Cerebral cortex (tissue), 2 donors: Measurements from ENCODE around the gene MEGF6.

DNA sequence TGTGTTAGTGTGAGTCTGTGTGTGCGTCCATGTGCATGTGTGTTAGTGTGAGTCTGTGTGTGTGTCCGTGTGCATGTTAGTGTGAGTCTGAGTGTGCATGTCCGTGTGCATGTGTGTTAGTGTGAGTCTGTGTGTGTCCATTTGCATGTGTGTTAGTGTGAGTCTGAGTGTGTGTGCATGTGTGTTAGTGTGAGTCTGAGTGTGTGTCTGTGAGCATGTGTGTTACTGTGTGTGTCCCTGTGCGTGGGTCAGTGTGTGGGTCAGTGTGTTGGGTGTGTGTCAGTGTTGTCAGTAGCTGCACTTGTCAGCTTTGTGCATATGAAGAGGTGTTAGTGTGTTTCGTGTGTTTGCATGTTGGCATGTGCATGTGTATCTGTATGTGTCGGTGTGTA lies 76.4 kb upstream of the ACTRT2 start:
- PRO-cap, 2 experiments: no peak in any of the 2 experiments

DNA sequence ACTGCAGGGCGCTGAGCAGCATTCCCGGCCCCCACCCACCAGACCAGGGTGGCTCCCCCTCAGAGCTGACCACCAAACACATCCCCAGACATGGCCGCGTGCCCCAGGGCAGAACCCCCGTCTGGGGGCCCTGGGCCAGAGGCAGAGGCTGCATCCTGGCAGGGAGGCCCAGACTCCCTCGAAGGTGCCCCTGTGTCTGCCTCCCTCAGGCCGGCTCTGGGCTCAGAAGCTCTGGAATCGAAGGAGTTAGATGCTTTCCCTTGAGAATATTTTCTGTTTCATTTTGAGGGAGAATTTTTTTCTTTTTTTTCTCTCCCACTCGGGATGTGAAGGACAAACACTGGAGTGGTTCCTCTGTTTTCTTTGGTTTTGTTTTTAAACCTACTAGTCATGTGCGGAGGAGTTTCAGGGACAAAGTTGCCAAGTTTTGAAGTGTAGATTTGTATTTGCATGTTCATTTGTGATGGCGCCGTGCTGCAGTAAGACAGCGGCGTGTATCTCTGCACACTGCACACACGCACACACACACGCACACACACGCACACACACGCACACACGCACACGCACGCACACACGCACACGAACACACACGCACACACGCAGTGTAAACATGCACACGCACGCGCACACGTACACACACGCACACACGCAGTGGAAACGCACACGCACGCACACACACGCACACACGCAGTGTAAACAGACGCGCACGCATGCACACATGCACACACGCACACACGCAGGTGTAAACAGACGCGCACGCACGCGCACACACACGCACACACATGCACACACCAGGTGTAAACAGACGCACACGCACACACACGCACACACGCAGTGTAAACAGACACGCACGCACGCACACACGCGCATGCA lies 44.9 kb downstream of the PRDM16 start:
- PRO-cap, 2 experiments: no peak in any of the 2 experiments

DNA sequence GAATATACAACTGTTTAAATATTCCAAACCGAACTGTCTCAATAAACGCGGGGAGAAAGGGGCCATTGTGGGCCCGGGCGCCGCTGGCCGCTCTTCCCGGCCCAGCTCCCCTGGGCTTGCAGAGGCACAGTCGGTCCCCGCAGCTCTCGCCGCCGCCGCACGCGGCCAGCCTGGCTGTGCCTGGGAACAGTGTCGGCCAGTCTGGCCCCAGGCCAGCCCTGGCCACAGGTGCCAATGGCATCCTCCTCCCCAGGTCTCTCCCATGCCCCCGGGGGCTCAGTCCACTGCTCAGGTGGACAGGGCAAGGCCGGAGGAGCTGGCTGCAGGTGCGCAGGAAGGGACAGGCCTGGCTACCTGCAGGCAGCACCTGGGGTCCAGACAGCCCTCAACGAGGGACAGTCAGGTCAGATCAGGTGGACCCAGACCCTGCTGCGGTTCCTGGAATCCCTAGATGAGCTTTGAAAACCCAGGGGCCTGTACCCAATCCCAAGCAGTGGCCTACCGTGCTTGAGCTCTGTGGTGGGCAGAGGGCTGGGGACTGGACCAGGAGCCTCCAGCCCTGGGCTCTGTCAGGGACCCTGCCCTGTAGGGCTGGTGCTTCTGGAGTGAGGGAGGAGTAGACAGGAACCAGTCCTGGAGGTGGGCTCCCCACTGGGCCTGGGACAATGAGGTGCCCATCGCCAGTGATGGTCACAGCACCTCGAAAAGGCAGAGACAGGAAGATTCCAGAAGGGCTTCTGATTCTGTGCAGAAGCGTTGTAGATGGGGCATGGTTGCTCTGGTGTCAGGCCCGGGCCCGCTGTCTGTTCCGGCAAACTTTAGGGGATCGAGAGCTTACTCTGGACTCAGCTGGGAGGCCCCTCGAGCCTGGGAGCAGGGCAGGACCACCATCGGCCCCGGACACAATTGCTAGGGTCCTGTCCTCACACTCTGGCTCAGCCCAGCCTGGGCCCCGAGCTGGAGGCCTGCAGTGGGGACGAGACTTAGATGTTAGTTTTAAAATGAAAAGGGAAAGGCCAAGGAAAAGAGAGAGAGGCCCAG lies 57.4 kb downstream of the PRDM16 start:
- PRO-cap, 2 experiments: no peak in any of the 2 experiments

- PRO-cap, 2 experiments: no peak in any of the 2 experiments
Observed at GRCh38 chr1:3193787-3194248, 124.8 kb downstream of the PRDM16 start.

DNA sequence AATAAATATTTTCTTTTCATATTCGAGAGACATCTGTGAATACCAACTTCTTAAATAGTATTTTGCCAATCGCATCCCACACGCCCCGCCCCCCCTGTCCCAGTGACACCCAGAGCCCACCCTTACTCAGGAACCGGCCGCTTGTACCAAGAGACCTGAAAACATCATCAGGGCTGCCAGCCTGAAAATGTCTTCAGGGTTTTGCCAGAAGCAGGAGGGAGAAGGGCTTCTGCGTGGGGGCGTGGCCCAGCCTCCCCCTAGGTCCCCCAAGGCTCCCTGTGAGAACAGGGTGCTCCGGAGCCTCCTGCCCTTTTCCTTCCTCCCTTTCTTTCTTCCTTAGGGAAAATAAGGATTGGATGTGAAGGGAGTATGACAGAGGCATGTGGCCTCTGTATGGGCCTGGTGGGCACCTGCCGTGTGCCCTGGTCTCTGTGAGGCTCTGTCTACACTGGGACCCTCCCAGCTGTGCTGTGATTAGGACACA lies 126.5 kb downstream of the PRDM16 start:
- PRO-cap, 2 experiments: no peak in any of the 2 experiments

DNA sequence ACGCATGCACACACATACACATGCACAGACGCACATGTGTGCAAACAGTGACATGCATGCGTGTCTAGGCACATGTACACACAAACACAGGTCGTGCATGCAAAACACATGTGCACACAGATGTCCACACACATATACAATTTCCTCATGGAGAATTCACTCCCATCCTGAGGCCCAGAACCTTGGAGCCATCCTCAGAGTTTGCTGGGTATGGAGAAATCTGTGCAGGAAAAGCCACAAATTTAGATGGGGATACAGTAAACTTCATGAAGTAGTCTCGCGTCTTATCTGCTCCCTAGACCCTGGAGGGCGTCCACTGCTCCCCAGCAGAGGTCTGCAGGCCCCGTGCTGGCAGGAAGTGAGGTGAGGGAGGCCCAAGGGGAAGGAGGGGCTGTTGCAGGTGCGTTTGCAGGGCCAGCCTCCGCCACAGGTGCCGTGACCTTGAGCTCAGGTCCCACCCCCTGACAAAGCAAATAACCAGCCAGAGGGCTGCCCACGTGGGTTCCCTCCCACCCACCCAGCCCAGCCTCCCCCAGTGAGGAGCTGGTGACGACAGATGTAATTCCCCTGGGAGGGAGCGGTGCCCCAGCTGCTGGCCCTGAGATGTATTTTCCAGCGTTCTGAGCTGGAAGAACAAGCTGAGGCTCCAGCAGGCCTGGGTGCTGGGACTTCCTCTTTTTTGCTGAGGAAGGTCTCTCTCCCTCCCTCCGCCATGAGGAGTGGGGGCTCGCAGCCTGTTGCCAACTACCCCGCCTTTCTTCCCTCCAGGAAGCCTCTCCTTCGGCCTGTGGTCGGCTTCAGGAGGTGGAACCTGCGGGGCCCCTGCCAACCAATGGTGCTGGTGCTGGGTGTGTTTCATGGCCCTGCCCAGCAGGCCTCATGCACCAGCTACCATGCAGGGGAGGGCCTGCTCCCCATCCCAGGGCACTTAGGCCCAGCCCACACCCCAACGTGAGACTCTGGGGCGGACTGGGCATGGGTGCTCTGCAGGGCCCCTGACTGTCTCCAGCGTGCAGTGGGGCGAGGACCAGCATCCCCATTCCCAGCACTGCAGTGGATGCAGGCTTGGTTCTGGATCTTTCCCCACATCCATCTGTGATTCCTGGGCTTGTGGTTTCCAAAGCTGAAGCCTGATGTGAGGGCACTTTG lies 153.1 kb downstream of the PRDM16 start:
- PRO-cap, 2 experiments: no peak in any of the 2 experiments

- PRO-cap, 2 experiments: no peak in any of the 2 experiments
Observed at GRCh38 chr1:3275391-3276107, 178.9 kb upstream of the ARHGEF16 start.

- PRO-cap, 2 experiments: no peak in any of the 2 experiments
Observed at GRCh38 chr1:3282863-3283734, 171.4 kb upstream of the ARHGEF16 start.

- PRO-cap, 2 experiments: no peak in any of the 2 experiments
Observed at GRCh38 chr1:3334696-3335414, 119.6 kb upstream of the ARHGEF16 start.

DNA sequence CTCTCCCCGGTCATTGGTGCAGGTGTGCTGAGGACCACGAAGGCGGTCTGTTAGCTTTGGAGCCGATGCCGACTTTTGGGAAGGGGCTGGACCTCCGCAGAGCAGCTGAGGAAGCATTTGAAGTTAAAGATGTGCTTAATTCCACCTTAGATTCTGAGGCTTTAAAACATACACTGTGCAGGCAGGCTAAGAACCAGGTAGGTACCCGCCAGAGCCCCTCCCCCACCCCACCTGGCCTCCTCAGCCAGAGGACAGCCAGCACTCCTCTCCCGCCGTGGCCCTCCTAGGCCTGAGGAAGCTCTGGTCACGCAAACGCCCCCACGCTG lies 22.6 kb upstream of the ARHGEF16 start:
- PRO-cap, 2 experiments: no peak in any of the 2 experiments

DNA sequence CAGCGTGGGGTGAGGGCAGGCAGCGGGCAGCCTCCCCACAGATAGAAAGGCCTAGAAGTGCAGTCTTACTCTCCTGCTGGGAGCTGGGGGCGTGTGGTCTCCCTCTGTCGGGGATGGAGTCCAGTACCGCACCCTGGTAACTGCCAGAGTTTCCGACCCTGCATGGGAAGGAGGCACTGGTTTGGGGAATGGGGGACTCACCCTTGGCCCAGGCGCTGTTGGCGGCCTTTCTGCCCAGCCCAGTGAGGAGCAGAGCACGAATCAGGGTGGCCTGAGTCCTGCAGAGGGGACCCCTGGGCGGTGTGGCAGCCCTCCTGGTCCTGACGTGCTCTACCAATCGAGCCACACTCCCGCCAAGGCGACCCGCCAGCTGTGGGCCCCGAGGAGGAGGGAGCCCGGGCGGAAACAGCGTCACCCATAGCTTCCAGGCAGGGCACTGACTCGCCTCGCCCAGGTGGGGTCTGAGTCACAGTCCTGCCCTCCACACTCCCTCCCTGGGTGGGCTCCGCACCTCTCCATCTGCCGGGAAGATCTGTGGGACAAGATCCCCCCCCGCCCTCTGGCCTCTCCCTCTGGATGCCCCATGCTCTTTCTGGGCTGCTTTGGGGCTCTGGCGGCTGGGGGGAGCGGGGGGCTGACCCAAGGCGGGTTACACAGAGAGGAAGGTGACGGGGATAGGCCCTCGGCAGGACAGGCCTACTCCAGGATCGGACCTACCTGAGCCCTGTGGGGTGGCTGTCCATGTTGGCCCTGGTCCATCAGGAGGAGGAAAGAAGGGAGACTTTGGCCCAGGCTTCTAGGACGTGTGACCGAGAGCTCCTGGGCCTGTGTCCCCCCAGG lies 13.8 kb downstream of the ARHGEF16 start:
- PRO-cap, 2 experiments: no peak in any of the 2 experiments

DNA sequence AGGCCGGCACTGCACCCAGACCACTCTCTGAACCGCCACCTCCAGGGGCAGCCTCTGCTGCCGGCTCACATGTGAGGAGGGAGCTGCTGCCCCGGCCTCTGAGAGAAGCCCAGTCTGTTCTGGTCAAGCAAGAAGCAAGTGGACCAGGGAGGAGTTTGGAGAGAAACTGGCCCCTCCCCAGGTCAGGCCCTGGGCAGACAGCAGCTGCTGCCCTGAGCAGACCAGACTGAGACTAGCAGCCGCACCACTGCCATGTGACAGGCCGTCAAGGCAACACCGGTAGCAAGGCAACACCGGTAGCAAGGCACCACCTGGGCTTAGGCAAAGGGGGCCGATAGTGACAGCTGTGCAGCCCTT lies 50.3 kb downstream of the ARHGEF16 start:
- PRO-cap, 2 experiments: peak in 1 of 2 experiments; most common minus-strand start position 100 of the sequence (in 1)

GRCh38 chr1:3522826-3523315 lies 68.4 kb downstream of the ARHGEF16 start:
- PRO-cap, 2 experiments: no peak in any of the 2 experiments

GRCh38 chr1:3539893-3540309 lies 71.4 kb downstream of the MEGF6 start:
- PRO-cap, 2 experiments: no peak in any of the 2 experiments

DNA sequence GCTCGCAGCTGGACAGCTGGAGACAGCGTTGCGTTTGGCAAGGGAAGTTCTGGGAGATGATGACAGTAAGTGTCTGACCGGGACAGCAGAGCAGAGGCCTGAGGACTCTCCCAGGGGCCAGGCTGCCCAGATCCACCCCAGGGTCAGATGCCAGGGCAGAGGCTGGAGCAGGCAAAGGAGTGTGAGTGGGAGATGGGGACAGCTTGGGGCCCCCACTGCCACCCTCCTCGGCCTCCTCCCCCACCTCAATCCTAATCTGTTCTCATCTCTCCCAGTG lies 65.4 kb downstream of the MEGF6 start:
- PRO-cap, 2 experiments: no peak in any of the 2 experiments

DNA sequence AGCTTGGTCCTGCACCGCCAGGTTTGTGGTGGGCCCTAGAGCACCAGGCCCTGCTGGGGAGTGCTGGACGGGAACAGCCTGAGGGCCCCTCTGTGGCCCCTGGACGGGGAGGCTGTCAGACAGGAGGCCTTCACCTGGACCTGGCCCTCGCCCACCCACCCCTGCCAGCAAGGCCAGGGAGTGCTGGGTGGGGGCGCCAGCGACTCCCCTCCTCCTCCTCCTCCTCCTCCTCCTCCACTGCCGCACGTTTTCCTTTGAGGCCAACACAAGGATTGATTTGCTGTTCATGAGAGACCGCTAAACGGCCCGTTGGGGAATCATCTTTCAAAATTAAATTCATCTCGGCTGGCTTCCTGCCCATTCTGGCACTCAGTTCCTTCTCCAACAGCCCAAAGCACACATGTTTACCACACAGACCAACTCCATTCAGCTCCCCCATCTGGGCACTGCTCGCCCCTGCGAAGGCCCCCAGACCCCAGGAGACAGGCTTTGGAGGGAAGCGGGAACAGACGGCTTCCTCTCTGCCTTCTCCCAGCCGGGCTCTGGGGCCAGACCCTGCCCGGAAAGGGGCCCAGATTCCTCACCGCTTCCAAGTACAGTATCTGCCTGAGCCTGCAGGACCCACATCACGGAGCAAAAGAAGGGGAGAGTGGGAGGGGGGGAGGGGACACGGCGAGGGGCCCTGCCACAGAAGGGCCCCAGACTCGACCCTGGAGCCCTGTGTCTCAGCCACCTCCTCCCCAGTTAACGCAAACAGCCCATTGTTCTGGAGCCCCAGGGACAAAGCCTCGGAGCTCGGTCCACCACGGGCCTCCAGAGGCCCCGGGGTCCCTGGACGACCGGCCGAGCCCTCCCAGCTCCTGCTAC lies 808 bp downstream of the MEGF6 start:
- PRO-cap, 2 experiments: no peak in any of the 2 experiments

DNA sequence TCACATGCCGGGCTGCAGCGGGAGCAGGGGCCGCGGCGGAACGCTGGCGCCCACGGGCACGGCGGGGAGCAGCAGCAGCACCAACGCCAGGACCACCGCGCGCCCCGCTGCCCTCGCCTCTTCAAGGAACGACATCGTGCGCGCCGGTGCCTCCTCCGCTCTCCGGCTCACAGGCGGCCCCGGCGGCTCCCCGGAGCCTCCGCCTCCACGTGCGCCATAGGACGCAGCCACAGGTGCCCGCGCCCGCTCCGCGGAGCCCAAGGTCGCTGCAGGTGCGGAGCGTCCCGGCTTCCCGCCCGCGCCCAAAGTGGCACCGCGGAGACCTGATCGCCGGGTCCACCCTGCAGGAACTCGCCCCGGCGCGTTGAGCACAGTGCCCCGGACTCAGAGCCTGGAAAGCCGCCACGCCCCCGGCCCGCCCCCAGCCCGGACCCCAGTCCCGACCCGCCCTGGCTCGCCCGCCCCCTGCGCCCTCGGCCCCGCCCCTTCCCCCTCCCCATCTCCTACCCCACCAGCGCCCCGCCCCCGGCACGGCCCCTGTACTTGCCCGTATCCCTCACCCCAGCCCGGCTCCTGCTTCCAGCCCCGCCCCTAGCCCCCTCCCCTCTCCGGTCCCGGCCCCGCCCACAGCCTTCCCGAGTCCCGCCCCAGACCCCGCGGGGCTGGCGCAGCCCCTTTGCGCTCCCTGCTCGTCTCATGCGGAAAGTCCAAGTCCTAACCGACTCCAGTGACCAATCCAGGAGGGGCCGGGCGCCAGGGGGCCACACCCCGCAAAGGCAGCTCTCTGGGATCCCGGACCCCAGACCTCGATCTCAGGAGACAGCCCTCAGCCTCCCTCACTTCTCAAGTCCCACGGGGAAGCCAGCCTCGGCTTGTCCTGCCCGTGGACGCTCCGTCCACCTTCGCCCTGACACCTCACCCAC lies at the start of gene MEGF6:
MEGF6 (minus strand) TSS at position 375 of the 923 bp plus-strand sequence.
- PRO-cap, 2 experiments: no peak in any of the 2 experiments

DNA sequence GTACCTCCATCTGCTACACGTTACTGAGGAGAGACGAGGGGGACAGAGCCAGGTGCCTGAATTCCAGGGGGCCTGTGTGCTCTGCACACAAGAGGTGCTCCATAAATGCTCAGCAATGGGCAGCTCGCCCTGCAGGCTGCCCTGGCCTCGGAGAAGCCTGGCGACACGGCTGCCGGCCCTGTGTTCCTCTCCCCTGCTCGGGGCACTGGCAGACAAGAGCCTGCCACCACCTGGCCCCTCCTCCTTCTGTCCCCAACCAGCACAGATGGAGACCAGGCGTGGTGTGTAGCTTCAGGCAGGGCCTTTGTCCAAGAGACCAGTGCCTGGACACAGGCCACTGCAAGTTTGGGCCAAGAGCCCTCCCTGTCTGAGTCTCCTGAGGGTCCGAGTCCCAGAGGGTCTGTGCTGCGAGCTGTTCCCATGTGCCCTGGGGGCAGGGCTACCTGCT lies 33.0 kb upstream of the CCDC27 start:
- PRO-cap, 2 experiments: no peak in any of the 2 experiments

DNA sequence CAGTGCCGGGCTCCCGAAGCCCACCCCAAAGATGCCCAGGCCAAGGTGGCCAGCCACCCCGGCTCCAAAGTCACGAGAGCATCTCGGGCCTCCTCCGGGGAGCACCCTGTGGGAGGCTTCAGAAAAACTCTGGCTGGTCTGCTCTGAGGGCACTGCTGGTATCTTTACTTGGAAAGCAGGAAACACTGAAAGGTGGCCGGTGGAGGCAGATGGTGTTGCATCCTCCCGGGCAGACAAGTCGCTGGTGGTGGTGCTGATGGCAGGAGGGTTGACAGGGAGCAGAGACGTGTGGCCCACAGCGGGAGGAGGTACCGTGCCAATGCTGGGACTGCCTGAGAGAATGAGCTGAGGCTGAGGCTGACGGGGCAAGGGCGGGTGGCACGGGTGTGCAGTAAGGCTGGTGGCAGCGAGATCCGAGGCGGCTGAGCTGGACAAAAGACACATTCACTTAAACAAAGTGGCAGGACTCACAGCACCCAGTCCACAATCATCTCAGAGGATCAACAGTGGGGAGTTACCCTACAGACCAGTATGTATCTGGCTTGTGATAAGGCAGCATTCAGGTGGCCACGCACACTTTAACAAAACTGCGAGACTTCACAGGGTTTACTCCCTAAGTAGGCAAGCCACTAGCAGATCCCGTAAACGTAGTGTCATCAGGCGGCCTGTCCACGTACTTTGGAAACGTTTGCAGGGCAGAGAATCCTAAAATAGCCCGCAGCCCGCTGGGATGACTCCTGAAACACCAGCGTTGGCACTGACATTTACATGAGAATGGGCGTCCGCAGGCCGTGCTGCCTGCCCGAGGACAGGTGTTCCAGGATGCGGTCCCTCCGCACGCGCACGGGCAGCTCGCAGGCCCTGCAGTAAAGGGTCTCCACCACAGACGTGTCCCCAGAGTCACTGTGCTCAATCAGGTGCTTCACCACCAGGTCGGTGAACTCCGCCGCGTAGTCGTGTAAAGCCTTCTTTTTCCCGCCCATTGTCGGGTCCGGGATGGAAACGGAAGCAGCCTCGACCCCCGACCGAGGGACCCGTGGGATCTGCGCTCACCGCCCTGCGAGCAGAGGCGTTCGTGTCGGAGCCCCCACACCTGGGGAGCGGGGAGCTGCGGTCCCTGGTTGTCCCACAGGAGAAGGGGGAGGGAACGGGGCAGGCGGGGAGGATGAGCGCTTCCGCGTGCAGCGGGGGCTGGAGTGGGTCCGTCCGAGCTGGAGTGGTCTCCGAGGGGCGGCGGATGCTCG lies 6.1 kb upstream of the CCDC27 start:
- PRO-cap, 2 experiments: peak in 1 of 2 experiments; most common plus-strand start position 484 of the sequence (in 1); most common minus-strand start position 324 of the sequence (in 1)

DNA sequence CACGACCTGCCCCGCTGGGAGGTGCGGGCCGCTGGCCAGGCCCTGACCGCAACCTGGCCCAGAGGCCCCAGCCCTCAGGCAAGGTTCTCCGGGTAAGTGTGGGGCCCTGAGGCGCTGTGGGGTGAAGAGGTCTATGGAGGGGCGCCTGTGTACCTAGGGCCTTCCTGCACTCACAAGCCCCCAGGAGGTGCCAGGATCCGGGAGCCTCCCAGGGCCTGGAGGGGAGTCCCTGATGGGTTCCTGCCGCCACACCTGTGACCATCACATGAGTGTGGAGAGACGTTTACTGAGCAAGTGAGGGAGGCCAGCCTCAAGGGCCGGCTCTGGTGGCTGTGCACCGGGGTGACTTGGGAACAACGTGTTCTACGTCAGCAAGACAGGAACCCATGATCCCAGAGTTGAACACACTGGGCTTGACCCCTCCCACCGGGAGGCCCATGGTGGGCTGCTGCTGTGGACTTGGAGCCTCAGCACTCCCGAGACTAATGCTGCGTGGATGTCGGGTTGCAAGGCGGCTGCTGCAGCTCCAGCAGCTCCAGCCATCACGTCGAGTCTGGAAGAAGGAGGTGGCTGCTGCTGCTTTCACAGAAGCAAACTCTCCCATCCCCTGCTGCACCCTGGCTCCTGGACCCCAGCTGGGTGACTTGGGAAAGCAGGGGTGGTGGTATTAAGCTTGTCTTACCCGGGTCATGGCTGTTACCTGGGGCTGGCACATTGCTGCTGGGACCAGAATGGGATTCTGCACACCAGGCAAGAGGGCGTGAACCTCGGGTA lies 728 bp downstream of the SMIM1 start:
- PRO-cap, 2 experiments: no peak in any of the 2 experiments